Pulmonary lymph node (tissue), 1 donor: ENCODE measurements around a stretch of chr1.

DNA sequence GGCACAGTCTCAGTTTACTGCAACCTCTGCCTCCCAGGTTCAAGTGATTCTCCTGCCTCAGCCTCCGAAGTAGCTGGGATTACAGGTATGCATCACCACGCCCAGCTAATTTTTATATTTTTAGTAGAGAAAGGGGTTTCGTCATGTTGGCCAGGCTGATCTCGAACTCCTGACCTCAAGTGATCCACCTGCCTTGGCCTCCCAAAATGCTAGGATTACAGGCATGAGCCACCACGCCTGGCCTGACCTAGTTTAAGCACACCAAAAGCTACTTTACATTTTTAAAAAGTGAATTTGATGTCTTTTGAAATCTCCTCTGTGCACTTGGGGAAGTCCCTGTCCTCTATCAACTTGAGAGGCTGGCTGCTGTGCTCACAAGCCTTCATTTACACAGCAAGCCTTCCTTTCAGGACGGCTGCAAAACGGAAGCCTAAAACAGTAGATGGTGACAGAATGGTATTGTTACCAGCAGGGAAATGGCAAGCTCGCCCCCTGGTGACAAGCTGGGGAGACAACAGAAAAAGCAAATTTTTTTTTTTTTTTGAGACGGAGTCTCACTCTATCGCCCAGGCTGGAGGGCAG lies 12.1 kb downstream of the COA7 start:
- PRO-cap: no peak

GRCh38 chr1:53024949-53025469 lies 37.0 kb upstream of the PODN start:
- PRO-cap: no peak

- PRO-cap: no peak
Measured at GRCh38 chr1:53047027-53047321, 15.0 kb upstream of the PODN start.

- PRO-cap: no peak
Measured at GRCh38 chr1:53073570-53074527, 11.8 kb downstream of the PODN start.

GRCh38 chr1:53090420-53091287 lies 28.6 kb downstream of the PODN start:
- PRO-cap: no peak

DNA sequence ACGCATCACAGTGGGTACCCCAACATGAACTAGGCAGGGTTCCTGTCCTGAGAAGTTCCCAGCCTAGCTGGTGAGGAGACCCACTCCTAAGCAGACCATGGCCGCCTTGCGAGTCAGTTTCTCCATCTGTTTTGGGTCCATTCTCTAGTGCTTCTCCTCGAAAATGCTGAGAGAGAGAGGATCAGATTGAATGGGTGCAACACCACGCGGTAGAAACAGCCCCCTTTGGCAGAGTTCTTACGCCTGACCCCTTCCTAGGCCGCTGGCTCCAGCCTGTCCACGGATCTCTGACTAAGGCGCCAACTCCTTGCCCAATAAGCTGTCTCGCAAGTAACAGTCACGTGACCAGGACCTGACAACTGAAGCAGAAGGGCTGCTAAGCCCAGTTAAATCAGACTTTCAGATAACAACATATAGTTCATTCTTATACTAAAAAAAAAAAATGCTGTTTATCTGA lies 7.2 kb downstream of the SLC1A7 start:
- PRO-cap: no peak

- PRO-cap: no peak
Measured at GRCh38 chr1:53145613-53146600, 3.5 kb upstream of the SLC1A7 start.

DNA sequence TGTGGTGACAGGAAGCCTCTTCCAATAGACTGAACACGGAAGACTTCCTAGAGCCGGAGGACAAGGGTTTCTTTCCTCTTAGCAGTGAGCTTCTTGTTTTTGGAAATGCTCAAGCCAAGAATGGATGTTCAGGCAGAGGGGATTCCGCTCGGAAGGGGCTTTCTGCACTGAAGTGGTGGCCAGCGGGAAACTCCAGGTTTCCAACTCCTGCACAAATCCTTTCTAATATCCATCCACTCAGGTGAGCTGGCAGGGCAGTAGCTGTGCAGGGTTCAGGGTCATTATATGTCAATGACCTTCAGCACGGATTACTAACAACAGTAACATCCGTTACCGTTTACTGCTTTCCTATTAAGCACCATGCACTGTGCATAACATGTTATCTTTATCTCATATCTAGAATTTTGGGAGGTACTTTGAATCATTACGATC lies 568 bp upstream of the CPT2 start:
- PRO-cap: no peak

GRCh38 chr1:53246814-53247084 lies 8.4 kb upstream of the MAGOH start:
- PRO-cap: no peak

GRCh38 chr1:53327160-53327561 lies 709 bp downstream of the LRP8 start:
- PRO-cap: no peak

GRCh38 chr1:54204831-54205458 lies 5.0 kb downstream of the MRPL37 start:
- PRO-cap: no peak

DNA sequence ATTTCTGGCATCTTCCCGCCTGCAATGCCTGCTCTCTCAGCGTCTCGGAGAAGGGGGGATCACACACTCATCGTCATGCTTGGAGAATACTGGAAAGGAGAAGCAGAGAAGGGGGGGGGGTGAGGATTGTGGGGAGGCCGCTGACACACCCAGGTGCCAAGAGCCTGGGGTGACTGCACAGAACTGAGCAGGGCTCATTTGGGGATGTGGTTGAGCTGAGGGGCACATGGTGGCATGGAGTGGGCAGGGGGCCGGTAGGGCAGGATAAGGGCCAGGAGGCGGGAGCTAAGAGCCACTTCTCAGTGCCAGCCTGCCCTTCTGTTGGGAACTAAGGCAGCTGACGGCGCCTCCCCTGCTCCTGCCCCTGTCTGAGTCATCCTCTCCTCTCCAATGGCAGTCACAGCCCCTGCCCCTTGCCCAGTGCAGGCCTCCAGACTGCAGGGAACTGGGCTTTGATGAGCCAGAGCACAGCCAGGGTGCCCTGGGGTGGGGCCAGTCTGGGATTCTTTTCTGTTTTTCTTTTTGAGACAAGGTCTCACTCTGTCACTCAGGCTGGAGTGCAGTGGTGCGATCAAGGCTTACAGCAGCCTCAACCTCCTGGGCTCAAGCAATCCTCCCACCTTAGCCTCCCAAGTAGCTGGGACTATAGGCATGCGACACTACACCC lies 27.2 kb downstream of the MRPL37 start:
- PRO-cap: no peak

DNA sequence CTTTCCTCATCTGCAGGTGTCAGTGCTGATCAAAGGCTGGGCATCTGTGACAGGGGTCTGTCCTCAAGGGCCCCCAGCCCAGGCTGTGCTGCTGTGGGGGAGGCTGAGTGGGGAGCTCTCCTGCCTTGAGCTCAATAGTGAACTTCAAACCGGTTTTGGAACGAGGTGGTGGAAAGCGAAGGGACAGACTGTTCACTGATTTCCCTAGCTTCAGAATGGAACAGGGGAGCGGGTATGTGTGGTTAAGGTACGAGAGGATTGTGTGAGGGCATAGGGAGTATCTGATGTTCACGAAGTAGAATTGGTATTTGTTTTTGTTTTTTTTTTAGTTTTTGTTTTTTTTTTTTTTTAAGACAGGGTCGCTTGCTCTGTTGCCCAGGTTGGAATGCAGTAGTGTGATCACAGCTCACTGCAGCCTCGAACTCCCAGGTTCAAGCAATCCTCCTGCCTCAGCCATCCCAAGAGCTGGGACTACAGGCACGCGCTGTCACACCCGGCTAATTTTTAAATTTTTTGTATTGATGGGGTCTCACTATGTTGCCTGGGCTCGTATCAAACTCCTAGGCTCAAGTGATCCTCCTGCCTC lies 53.0 kb downstream of the MRPL37 start:
- PRO-cap: no peak

- PRO-cap: no peak
Measured at GRCh38 chr1:54314686-54315485, 114.9 kb downstream of the MRPL37 start.

DNA sequence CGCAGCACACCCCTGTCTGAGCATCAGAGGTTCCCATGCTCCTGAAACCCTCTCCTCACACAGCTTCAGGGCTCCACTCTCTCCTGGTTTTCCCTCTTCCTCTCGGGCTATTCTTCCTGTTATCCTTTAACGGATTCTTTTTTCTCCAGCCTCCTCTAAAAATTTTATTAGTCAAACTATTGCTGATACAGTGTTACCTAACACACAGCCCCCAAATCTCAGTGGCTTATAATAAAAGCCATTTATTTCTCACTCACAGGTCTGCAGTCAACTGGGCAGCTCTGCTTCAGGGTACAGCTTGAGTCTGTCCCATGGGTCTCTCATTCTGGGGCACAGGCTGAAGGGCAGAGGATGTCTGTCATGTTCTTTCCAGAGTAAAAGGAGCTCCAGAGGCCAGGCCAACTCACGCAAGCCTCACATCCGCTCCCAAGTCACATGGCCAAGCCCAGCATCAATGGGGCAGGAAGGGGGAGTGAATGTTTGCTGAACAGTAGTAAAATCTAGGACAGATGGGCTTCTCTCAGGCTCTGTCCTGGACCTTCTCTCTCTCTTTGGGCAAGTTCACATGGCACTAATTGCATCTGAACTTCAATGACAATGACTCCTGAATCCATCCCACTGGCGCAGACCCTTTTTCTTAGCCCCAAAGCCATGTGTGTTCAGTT lies 134.8 kb upstream of the ACOT11 start:
- PRO-cap: no peak

DNA sequence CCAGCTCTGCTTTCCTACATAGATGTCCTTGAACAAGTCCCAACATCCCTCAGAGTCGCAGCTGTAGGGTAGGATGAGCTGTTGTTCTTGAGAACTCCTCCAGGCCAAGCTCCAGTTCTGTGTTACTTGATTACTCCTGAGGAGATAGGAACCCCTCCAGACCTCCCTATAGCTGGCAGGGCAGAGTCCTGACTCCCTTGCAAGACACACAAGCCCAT lies 68.6 kb upstream of the ACOT11 start:
- PRO-cap: no peak

GRCh38 chr1:54487361-54488785 lies 60.2 kb upstream of the ACOT11 start:
- PRO-cap: bidirectional peak, plus-strand start at chr1:54488494, minus-strand start at chr1:54488316

GRCh38 chr1:54646231-54646654 lies 4.7 kb downstream of the MROH7 start:
- PRO-cap: no peak

DNA sequence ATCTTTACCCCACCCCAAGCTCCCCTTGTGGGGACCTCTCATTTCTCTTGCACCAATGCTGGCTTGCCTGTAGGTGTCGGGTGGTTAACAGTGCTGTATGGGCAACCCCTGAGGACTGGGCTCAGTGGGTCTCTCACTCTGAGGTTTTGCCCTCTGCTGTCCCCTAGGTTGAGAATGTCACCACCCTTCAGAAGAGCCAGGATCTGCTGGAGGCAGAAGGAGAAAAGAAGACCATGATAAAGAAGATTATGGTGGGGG lies 27.0 kb downstream of the MROH7 start:
- PRO-cap: no peak

GRCh38 chr1:54800063-54800520 lies 1.0 kb downstream of the TTC22 start:
- PRO-cap: no peak